A172 (cell line): ENCODE measurements around the gene PAQR6.

DNA sequence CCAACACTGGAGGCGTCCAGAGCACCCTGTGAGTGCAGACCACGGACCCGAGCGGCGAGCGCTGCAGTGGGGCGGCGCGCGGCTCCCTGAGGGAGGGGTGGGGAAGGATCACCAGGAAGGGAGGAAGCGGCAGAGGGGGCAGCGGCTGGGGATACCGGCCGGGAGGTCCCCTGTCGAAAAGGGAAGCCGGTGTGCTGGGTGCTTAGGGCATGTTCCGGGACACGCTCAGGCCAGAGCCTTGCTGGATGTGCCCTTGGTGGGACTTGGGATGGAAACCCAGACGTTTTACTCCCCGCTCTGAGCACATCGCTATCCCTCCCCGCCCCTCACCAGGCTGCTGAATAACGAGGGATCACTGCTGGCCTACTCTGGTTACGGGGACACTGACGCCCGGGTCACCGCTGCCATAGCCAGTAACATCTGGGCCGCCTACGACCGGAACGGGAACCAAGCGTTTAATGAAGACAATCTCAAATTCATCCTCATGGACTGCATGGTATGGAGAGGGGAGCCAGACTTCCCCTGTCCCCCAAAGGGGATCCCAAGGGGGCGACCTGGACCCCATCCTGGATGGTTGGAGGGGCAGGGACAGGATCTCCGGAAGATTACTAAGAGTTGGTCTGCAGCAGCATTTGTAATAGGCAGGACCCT lies 473 bp downstream of the LAMTOR2 start:
- RAMPAGE, long total RNA, result no peak

- RAMPAGE, long total RNA, result no peak
These were observed 1.6 kb downstream of the MEX3A start for GRCh38 chr1:156080678-156081148.

- RAMPAGE, long total RNA, result no peak
These were observed 406 bp downstream of the MEX3A start for GRCh38 chr1:156081787-156082330.

- RAMPAGE, long total RNA, result no peak
These were observed 11.5 kb upstream of the LMNA start for GRCh38 chr1:156102905-156103473.

DNA sequence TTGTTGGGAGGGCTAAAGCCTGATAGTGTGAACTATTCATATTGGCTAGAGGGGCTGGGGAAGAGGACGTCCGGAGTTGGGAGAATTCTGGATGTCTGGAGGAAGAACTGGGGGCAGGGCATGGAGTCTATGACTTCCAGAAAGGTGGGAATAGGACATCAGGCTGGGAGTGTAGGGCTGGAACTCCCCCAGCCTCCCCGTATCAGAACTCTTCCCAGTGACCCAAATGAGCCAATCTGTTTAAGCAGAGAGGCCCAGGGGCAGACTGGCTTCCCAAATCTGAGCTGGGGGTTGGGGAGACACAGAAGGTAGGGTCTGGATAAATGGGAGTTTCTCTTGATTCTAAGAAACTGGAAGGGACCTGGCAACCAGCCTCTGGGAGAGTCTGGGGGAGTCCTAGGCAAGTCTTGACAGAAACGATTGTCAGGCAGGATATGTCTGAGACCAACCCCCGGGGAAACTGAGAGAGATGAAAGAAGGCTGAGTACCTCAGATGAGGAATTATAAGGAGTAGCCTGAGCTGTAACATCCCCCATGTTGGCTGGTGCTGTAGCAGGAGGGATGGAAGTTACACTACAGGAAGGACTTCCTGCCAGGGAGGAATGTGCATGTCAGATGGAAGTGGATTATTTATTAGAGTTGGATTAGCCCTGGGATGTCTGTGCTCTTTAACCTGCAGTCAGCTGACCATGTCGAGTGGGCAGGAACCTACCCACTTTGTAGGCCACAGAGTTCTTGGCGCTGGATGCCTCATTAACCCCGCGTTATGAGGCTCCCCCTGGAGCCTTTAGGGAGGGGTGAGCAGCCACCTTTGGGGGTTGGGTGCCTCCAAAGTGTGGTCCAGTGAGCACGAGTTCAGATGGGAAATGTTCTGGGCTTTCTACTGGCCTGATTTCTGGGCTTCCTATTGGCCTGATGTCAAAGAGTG lies 942 bp upstream of the SEMA4A start:
- RAMPAGE, long total RNA, result no peak

- RAMPAGE, long total RNA, result no peak
These were observed 4.9 kb downstream of the SLC25A44 start for GRCh38 chr1:156198674-156199249.

DNA sequence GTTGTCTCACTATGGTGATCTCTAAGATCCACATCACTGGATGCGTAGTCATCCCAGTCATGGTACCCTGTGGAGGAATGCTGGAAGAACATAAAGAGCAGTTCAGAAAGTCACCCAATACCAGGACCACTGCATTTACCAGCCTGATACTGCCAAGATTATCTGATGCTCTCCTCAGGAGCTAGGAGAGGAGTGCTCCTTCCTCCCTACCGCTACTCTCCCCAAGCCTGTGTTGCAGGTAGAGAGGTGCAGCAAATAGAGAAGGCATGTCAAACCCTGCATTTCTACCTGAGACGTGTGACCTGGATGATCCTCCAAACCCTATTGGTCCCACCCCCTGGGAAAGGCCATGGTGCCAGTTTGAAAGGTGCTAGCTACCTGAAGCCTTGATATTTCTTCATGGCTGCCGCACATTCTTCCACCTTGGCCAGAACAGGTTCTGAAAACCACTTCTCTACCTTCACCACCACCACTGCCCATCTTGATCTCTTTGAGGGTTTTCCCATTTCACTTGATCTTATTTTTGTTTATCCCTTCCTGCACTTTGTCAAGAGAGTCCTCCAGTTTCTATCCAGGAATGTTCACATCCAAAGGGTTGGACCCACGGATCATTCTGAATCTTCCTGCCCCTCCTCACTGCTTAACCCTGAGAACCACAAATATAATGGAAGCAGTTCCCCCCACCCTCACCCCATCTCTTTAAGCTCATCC lies 1.1 kb upstream of the PMF1 start:
- RAMPAGE, long total RNA, result no peak

- RAMPAGE, long total RNA, result no peak
These were observed 3.3 kb upstream of the BGLAP start for GRCh38 chr1:156238791-156238990.

DNA sequence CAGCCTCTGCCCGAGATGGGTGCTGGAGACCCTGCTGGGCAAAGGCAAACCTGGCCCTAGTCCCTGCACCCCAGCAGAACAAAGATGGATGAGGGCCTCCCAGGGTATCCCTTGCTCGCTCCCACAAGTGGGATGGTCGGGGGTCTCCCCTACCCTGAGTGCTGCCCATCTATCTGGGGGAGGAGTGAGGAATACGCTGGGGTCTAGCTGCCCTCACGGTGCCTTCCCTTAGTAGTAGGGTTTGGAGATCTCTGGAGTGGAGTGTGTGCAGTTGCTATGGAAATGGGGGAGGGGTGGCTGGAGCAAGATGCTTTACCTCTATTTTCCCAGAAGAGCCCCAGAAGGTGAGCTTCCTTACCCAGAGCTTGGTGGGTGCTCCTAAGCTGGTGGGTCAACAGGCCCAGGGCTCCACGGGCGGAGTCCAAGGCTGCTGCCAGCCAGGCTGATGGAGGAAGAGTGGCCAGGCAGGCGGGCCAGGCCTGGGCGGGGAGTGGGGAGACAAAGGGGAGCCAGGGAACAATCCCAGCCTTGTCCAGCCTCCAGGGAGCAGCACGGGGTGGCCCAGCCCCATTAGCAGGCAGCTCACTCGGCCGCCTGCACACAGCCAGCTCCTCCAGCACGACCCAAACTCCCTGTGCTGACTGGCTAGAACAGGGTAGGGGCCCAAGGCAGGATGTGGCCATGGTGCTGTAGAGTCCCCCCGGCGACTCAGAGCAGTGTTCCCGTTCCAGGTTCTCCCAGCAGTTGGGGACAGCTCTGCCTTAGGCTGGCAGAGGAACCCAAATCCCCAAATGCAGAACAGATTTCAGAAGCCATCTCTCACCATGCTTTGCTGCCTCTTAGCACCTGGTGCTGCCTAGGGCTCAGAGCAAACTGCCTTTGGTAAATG lies at the start of gene PAQR6:
Gene PAQR6, minus strand, starts transcription at position 458 of the 889 bp plus-strand sequence.
- RAMPAGE, long total RNA, result no peak

- RAMPAGE, long total RNA, result no peak
These were observed 649 bp downstream of the CCT3 start for GRCh38 chr1:156337148-156338137.

DNA sequence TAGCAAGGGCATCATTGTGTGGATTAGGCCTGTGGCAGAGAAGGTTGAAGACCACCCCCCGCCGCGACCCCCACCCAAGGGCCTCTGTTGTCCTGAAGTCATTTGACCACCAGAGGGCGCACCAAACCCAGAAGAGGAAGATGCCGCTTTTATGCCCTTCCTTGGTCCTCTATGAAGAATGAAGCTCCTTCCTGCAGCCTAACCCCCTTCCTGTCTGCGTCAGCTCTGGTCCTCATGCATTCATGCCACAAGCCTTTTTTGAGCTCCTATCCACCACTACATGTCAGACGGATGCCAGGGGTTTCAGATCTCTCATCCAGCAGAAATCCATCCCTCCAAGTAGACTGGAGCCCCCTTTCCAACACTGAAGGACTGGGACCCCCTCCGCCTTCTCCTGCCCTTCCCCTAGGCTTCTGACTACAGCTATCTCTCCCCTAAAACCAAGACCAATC lies 16.7 kb downstream of the RHBG start:
- RAMPAGE, long total RNA, result no peak

- RAMPAGE, long total RNA, result no peak
These were observed 51.3 kb downstream of the RHBG start for GRCh38 chr1:156420268-156420676.

DNA sequence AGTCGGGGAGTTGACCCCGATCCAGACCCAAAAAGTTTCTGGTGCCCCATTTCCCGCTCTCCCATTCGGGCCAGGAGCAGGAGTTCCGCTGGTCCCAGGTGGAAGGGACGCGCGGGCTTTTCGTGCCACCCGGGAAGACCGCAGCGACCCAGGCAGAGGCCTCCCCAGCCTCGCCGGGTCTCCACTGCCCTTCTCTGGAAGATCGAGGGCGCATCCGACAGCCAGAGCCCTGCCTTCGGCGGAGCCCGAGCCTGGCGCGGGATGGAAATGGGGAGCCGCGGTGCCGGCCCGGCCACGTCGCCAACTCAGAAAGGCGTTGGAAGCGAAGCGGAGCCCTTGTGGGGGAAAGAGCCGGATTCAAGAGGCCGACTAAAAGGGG lies 51.7 kb downstream of the RHBG start:
- RAMPAGE, long total RNA, result no peak

GRCh38 chr1:156456184-156457175 lies 44.1 kb downstream of the MEF2D start:
- RAMPAGE, long total RNA, result no peak

DNA sequence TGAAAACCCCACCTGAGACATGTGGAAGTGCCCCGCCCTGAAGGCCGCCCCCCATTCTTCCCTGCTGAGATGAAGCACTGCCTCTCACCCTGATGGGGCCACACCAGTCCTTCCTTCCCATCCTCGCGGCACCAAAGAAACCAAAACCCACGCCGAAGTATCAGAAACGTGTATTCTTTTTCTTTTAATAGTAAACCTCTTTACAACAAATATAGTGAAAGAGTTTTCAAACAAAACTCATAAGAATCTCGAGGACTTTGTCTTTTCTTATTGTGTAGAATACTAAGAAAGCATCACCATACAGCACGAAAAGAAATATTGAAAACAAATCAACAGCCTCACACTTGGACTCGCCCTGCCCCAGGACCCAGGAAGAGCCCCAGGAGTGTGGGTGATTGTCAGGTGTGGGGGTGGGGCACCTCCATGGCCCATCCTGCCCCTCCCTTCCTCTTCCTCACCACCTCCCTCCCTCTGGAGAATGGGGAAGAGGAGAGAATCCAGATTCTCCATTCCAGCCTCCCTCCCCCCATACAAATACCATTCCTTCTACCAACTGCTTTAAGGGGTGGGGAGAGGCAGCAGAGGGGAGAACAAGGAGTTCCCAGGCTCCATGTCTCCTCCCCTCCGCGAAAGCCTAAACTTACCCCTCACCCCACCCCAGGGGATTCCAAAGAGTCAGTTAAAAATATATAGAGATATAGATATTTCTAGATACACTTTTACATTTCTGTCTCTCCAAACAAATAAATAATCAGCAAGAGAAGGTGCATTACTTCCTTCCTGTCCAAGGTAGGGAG lies 36.8 kb downstream of the MEF2D start:
- RAMPAGE, long total RNA, result no peak

DNA sequence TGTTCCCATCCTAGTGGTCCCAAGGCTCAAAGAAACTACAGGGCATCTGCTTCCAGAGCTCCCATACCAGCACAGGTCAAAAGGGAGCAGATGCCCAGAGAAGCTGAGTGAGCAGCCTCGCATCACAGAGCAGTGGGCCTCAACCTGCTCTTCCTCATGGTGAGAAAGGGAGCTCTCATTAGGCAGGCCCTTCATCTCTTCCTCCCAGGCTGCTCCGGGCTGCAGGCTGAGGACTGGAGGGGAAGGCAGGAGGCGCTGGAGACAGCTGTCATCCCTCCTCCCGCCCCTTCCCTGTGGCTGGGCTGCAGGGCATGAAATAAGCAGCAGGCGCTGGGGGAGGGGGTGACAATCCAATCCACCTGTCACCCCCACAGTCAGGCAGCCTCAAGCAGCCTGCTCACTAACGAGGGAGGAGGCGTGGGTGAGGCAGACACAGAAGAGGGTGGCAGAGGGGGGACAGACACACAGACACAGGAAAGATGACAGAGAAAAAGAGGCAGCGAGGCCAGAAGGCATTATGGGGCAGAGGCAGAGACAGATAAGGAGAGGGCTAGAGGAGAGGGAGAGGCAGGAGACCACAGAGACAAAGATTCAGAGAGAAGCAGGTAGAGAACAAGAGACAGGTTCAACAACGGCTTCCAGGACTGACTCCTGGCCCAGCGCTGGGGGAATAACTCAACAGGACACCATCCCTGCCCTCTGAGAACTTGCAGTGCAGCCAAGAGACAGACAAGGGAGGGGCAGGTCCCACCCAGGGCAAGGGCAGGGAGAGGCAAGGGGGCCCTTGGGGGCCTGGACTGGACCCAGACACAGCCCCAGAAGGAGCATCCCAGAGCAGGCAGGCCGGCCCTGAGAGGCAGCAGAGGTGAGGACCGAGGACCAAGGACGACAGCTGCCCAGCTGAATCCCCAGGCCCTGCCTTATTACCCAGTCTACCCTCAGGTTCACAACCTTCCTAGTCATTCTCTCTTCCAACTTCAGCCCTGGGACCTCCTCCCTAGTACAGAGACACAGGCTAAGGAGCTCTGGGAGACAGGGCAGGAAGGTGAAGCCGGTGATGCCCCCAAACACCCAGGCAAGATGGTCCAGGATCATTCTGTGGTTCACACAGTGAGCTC lies 11.3 kb downstream of the MEF2D start:
- RAMPAGE, long total RNA, result no peak

DNA sequence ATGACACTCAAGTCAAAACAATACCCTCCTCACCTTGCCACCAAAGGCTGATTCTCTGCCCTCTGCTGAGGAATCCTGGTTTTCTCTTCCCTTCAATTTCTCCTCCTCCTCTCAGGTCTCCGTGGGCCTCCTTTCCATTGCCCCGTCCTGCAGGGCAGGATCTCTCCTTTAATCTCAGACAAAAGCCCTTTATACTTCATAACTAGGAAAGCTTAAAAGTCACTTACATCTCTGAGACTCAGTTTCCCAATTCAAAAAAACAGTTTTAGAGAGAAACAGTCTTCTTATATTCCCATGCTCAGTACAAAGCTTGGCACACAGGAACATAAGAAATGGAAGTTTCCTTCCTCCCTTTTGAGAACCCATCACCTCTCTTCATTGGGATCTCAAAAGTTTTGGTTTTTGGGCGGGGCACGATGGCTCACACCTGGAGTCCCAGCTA lies 5.4 kb downstream of the MEF2D start:
- RAMPAGE, long total RNA, result no peak

GRCh38 chr1:156592576-156593765 lies 1.4 kb downstream of the NAXE start:
- RAMPAGE, long total RNA, result no peak

DNA sequence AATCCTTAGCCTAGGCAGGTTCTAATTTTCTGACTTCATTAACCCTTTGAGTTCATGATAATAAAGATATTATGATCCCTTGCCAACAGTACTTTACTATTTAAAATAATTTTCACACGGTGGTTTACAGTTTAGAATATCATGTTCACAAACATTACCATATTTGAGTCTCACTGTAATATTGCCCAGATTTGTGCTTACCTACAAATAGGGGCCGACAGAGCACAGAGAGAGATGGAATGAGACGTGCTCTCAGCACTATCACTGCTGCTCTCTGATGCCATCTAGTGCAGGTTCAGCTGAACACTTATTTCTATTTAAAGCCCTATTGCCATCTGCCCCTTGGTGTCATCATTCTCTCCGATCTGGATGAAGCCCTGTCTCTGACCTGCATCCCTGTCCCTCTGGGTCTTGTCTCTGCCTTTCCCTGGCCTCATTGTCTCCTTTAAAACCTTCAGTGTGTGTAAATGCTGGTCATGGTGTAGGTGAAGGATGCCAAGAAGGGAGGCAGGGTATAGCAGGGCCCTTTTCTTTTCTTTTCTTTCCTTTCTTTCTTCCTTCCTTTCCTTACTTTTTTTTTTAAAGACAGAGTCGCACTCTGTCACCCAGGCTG lies 11.1 kb upstream of the HAPLN2 start:
- RAMPAGE, long total RNA, result no peak

DNA sequence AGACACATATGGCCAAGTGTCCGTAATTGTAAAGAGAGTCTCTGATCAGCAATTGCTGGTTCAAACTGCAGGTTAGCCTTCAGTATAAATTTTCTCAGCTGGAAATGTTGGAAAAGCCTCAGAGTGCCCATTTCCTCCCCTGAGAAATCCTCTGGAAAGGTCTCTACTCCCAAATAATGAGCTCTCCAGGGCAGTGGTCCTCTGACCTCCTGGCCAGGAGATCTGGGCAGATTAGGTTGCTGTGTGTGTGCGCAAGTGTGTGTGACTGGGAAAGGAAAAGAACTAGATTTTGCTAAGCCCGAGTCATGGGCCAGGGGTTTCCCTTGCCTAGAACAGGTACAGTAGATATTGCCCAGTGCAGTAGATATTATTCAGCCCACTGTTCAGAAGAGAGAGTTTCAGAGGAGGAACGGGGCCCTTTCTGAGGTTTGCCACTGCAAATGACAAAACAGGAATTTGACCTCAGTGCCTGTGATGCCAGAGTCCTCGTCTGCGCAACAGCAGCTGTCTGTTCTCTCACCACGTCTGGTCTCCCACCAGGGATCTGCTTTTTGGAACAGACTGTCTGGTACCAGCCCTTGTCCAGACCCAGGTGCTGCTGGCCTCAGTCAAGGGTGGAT lies 2.6 kb upstream of the BCAN start:
- RAMPAGE, long total RNA, result no peak